Fallopian tube (tissue), 1 donor: ENCODE results near the gene KRAS.

DNA sequence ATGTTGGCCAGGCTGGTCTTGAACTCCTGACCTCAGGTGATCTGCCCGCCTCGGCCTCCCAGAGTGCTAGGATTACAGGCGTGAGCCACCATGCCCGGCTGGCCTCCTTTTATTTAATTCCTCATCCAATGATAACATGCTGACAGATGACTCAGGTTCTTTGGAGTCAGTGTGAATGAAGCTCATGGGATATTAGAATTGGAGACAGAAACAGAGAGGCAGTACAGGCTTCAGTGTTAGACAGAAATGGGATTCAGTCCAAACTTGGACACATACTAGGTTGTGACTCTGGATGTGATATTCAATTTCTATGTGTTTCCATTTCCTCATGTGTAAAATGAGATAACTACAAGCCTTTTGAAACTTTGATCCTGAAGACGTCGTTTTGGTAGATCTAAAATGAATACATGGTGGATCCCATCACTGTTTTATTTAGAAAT, 47.3 kb downstream of the PDE3A start:
- PRO-cap, result no peak

DNA sequence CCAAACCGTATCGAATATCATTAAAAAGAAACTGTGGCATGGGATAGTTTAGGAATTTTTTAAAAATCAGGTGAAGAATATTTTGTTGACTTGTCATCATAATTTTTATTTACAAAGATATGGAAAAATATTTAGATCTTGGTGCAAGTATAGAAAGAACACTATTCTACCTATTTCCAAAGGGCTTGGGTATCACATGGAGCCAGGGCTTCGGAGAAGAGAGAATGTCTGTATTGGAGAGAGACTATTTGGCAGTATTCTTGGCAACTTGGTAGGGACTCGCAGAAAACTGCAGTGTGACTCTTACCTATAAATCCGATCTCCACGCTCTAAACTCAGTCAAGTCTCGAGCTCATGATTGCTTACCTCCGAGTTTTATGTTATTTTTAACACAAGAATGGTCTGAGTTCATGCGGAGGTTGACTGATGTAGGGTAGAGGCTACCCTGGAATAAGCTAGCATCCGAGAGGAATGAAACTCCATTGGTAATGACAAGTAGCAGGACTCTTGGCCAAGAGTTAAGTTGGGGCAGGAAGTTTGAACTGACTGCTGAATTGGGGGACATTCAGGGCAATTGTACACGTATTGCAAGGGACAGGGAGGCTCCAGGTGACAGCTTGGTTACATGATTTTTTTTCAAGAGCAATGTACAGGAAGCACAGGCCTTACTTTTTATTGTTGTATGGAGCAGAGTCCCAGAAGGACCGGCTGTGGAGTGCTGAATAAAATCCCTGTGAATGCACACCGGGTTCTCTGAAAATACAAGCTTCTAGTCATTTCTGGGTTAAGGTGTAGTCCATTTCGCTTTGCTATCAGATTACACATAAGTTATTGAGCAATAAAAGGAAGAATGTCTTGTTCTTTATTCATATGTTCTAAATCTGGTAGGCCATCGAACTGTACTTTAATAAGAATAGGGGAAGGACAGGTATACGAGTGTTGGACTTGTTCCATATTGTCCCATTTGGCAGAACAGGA, 52.0 kb downstream of the PDE3A start:
- PRO-cap, result no peak

GRCh38 chr12:20624494-20625033, 70.6 kb upstream of the SLCO1C1 start:
- PRO-cap, result no peak

GRCh38 chr12:21394714-21395692, 22.3 kb downstream of the IAPP start:
- PRO-cap, result no peak

GRCh38 chr12:21643870-21644377, 13.7 kb downstream of the LDHB start:
- PRO-cap, result no peak

DNA sequence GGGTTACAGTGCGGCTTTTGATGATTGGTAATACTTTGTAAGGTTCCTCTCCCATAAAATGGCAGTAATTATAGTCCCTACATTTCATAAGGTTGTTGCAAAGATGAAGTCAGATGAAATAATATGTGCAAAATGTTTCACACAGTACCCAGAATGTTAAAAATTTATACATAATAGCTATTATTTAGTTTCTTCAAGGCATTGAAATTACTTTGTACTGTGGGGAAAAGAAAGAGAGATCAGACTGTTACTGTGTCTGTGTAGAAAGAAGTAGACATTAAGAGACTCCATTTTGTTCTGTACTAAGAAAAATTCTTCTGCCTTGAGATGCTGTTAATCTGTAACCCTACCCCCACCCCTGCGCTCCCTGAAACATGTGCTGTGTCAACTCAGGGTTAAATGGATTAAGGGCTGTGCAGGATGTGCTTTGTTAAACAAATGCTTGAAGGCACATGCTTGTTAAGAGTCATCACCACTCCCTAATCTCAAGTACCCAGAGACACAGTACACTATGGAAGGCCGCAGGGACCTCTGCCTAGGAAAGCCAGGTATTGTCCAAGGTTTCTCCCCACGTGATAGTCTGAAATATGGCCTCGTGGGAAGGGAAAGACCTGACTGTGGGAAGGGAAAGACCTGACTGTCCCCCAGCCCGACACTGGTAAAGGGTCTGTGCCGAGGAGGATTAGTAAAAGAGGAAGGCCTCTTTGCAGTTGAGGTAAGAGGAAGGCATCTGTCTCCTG, 12.7 kb downstream of the LDHB start:
- PRO-cap, result no peak

GRCh38 chr12:21697988-21698298, 40.3 kb upstream of the LDHB start:
- PRO-cap, result no peak

- PRO-cap, result no peak
Observed at GRCh38 chr12:22054944-22055653, 9.1 kb downstream of the CMAS start.

DNA sequence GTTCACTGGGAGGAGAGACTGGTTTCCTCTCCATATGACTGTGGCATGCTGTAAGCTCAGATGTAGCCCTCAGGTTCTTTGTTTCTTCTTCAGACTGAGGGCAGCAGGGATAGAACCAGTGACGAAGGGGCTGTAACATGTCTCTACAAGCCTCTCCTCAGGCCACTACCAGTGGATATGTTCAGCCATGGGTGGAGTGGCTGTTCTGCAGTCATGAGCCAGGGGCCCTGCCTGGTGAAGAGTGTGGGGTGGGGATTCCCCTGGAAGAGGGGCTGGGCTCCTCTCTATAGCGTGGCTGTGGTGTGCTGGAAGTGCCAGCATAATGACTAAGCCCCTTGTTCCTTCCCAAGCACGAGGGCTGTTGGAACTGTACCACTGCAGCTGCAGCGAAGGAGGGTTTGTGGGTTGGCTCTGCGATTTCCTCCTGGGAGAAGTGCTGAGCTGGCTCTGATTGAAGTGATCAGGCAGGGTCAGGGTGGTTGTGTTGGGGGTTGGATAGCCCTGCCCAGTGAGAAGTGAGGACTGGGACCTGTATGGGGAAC, 55.8 kb downstream of the CMAS start:
- PRO-cap, result no peak

- PRO-cap, result no peak
Observed at GRCh38 chr12:23507554-23508605, 441.6 kb downstream of the SOX5 start.

- PRO-cap, result no peak
Observed at GRCh38 chr12:24100778-24101670, 151.6 kb upstream of the SOX5 start.

GRCh38 chr12:24538047-24538403, 410.9 kb downstream of the BCAT1 start:
- PRO-cap, result no peak

GRCh38 chr12:24838513-24839014, 110.3 kb downstream of the BCAT1 start:
- PRO-cap, result no peak

GRCh38 chr12:24901836-24902463, 47.0 kb downstream of the BCAT1 start:
- PRO-cap, result no peak

GRCh38 chr12:24902464-24902959, 46.4 kb downstream of the BCAT1 start:
- PRO-cap, result no peak

GRCh38 chr12:24997377-24997814, 48.5 kb upstream of the BCAT1 start:
- PRO-cap, result no peak

- PRO-cap, result no peak
Observed at GRCh38 chr12:25231604-25232193, 19.0 kb downstream of the KRAS start.

GRCh38 chr12:25250645-25251722, at the start of gene KRAS:
TSS of gene KRAS (minus strand) at chr12:25250929.
- PRO-cap, result bidirectional peak, plus-strand start at chr12:25251299, minus-strand start at chr12:25250927; bidirectional peak, plus-strand start at chr12:25251511, minus-strand start at chr12:25251431

DNA sequence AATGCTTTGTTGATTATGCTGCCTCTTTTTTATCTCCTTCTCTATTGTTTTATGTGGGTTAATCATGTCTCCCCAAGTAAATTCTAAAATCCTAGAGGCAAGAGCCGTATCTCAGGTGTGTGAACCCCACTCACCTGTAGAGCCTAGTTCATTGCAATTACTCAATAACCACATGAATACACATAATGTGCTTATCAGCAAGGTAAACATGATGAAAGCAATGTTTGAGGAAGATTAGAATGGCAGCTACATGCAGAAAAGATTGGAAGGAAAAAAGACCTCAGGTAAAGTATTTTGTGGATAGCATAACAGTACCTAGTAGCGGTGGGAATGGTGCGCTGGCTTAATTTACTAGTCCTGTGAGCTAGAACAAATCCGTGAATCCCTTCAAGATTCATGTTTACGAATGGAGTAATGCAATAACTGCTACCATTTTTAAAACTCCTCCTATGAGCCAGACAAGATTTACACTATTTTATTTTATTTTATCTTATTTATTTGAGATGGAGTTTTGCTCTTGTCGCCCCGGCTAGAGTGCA, 5.3 kb upstream of the KRAS start:
- PRO-cap, result no peak

- PRO-cap, result no peak
Observed at GRCh38 chr12:25382201-25383044, 131.7 kb upstream of the KRAS start.